AG04450 (cell line): ENCODE measurements around a stretch of chr1.

GRCh38 chr1:228130900-228131495 is 9.1 kb upstream of the GUK1 start:
- CAGE, long polyA plus RNA = no peak
- RRBS = no CpG with 5 or more reads among the region's 16 CpGs

- CAGE, long polyA plus RNA = no peak
- RRBS = no CpG with 5 or more reads among the region's 7 CpGs
Observed at GRCh38 chr1:228154188-228154547, 4.4 kb downstream of the GJC2 start.

DNA sequence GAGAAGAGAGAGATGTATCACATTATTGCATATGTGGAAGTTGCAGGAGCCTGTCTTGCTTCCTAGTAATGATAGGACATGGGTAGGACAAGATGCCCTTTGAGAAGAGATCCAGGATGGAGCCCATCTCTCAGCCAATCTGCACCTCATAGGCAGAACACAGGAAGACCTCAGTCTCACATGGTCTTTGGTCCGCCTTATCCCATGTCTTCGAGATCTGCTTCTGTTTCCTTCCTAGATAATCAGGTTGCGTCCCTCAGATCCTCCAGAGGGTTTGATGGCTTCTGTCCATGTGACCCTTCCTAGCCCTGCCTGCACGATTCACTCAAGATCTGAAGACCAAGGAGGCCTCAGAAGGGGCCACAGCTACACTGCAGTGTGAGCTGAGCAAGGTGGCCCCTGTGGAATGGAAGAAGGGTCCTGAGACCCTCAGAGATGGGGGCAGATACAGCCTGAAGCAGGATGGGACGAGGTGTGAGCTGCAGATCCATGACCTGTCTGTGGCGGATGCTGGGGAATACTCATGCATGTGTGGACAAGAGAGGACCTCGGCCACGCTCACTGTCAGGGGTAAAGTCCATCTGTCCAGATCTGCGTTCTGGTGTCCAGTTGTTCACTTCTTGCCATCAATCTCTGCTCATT is 90.4 kb downstream of the OBSCN start:
- CAGE, long polyA plus RNA = no peak
- RRBS = no CpG with 5 or more reads among the region's 9 CpGs

GRCh38 chr1:228358194-228358839 is 48.3 kb downstream of the TRIM11 start:
- CAGE, long polyA plus RNA = no peak
- RRBS = no CpG with 5 or more reads among the region's 4 CpGs

DNA sequence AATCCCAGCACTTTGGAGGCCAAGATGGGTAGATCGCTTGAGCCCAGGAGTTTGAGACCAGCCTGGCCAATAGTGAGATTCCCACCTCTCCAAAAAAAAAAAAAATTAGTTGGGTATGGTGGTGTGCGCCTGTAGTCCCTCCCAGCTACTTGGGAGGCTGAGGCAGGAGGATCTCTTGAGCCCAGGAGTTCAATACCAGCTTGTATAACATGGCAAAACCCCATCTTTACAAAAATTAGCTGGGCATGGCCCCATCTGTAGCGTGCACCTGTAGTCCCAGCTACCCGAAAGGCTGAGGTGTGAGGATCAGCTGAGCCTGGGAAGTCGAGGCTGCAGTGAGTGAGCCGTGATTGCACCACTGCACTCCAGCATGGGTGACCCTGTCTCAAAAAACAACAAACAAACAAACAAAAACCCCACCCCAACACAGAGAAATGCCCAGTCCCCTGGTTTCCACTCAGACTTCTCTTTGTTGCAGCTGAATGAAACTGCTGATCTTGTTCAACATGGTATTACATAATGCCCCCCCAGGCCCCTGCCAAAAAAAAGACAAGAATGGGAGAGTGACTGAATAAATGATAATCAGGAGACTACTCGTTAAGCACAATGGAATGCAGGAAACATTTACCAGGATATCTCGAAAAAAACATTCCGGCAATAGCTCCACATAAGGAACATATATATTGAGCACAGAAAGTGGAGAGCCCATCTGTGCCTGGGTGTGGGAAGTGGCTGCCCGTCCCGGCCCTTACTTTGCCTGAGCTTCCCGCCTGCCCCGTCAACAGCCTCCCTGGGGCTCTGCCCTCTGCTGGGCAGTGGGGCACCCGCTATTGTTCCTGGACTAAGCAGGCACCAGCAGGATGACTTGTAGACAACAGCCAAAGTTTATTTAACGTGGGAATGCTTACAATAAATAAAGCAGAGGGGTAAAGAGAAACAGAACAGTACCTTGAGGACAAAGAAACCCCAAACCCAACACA is 13.5 kb downstream of the TRIM11 start:
- CAGE, long polyA plus RNA = no peak
- RRBS = 39% methylated on average over 3 of the region's 15 CpGs

- CAGE, long polyA plus RNA = no peak
- RRBS = no CpG with 5 or more reads among the region's 18 CpGs
Observed at GRCh38 chr1:228458238-228458442, 237 bp downstream of the H2BC26 start.

GRCh38 chr1:228851940-228852566 is 116.8 kb downstream of the RHOU start:
- CAGE, long polyA plus RNA = no peak
- RRBS = no CpG with 5 or more reads among the region's 9 CpGs

DNA sequence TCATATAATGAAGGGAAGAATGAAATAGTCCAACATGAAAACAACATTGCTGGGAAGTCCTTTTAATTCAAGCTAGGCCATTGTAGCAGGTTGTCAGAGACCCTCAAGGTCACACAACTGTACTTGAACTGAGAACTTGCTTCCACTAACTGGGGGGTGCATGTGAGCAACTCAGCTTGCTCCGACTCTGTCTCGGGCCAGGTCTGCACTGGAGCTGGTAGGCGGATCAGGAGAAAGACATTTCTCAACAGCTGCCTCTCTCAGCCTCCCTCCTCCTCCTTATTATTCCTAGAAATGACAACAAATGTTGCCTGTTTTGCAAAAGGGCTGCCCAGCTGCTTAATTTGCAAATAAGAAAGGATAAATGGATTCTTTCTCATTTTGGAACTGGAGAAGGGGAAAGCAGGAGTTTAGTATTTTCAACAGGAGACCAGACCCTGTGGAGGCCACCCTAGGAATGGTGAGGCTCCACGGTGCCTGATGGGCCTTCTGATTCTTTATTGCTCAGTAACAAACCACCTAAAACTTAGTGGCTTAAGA is 140.5 kb downstream of the RHOU start:
- CAGE, long polyA plus RNA = no peak
- RRBS = no CpG with 5 or more reads among the region's 4 CpGs

DNA sequence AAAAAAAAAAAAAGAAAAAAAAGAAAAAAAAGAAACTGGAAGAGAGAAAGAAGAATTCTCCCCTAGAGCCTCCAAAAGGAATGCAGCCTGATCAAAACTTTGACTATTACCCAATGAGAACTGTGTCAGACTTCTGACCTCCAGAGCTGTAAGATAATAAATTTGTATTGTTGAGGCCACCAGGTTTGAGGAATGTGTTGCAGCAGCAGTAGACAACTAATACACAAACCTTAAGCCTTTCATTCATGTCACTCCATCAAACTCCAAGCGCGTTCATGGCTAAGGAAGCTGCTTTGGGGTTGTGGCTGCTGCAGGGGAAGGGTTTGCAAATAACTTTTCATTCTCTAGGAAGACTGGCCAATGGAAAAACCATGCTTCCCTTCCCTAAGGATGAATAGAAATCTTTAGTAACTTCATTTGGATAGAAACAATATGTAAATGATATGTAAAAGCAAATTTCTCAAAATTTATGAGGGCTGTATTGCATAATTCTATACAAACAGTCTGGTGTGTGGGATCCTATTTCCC is 170.4 kb downstream of the RHOU start:
- CAGE, long polyA plus RNA = no peak
- RRBS = no CpG with 5 or more reads among the region's 2 CpGs

DNA sequence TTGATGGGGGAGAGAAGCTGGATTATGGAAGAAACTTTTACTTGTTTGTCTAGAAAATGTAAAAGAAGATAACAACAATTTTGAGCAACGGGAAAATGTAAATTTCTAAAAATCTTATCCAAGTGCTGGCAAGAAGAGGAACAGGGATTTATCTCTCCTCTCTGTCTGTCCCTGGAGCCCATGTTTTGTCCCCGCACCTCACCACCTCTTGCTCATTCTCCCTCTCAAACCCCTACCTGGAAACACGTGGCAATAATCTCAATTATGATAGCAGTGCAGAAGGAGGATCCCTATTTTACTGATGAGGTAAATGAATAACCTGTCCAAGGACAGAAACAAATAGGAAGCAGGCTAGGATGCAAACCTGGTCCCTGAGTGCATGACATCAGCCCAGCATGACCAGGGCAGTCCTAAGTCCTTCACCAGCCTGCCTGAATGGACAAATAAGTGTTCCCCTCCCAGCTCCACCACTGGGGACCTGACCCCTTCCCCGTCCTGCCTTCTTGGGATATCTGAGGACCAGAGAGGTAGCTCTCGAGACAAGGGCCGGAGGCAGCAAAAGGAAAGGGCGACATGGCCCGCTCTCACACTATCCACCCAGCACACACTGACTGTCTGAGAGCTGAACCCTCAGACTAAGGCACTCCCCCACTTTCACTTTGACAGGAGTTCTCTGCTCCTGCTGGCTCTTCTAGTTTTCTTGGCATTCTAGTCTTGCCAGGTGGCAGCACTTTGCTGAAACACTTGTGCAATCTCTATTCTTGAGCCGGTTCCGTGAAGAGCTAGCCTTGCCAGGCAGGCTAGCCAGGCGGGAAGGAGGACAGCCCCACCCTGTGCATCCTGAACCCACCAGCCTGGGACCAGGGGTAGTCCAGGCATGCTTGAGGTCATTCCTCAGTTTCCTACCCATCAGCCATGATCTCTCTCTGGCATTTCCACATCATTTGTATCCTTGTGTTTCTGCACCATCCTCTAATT is 251.3 kb upstream of the RAB4A start:
- CAGE, long polyA plus RNA = no peak
- RRBS = no CpG with 5 or more reads among the region's 11 CpGs

DNA sequence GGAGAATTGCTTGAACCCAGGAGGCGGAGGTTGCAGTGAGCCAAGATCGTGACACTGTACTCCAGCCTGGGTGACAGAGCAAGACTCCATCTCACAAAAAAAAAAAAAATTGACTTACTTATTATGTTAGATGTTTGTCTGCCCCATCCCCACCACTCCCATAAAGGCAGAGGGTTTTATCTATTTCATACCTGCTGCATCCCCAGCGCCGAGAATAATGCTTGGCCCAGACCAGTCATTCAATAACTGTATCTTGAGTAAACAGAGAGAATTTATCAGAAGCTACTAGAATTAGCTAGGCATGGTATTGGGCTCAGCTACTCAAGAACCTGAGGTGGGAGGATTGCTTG is 179.6 kb upstream of the RAB4A start:
- CAGE, long polyA plus RNA = no peak
- RRBS = no CpG with 5 or more reads among the region's 4 CpGs

DNA sequence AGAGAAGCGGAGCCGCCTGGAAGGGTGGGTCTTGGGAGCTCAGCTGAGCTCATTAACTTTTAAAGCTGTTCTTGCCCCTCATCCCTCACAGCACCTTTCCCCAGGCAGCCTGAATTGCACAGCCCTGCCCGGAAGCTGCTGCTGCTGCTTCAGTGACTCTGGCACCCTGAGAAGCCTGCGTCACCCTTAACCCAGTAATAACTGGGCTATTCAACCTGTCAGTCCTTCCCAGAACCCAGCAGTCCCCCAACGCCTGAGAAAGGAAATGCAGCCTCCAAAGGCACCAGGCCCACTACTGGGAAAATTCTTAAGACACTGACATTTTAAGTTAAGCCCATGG is 162.0 kb upstream of the RAB4A start:
- CAGE, long polyA plus RNA = no peak
- RRBS = no CpG with 5 or more reads among the region's 5 CpGs

- CAGE, long polyA plus RNA = no peak
- RRBS = no CpG with 5 or more reads among the region's 16 CpGs
Observed at GRCh38 chr1:229124538-229125469, 146.1 kb upstream of the RAB4A start.

- CAGE, long polyA plus RNA = no peak
- RRBS = no CpG with 5 or more reads among the region's 7 CpGs
Observed at GRCh38 chr1:229269505-229270136, 1.3 kb upstream of the RAB4A start.

DNA sequence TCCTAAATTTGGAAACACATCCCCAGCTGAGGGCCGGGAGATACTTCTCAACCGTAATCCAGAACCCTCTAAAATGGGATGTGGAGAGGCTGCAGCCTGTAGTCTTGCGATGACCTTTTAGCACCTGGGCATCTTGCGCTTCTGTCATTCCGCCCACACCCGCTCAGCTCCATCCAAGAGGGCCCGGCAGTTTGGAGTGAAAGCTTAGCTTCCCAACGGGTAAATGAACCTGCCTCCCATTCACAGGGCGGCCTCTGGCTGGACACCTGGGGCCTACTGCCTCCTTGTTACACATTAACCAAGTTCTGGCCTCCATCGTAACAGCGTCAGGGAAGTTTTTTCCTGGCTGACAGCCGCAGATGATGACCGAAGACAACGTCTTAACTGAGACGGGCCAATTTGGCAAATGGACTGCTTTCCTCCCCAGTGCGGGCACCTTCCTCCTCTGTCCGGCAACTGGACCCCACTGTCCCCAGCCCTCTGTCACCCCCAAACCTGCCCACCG is 462 bp upstream of the RAB4A start:
- CAGE, long polyA plus RNA = no peak
- RRBS = no CpG with 5 or more reads among the region's 18 CpGs

DNA sequence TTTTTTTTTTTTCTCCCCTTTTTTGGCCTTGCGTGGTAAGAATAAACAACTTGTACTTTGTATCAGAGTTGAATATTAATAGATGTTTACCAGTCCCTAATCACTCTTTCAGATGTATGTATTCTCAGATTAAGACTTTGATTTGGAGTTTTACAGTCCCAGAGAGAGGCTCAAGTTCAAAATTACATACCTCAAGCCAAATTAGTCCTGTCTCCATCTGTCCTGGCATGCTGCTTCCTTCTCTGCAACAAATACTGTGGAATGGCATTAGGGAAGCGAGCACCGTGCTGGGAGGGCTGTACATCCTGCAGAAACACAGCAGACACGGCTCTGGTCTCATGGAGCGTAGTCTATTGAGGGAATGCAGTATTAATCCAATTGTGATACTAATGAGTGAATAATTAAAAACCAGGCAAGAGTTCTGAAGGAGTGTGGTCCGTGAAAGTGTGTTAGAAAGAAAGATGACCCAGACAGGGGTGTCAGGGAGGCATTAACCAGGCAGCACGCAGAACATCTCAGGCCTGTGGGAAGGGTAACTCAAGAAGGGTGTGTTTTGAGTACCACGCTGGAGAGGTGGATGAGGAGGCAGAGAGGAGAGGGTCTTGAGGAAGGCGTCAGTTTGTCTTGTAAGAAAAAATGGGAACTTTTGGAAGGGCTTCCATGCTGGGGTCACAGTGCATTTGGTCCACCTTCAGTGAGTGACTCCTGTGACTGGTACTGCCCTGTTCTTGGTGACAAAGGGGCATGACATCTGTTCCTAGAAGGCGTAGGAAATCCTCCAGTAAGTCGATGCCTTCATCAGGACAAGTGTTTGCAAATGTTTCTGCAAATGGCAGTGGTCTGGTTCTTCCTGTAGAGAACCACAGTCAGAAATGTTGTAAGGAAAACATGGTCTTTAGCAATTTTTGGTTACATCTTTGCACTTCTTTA is 1.5 kb downstream of the RAB4A start:
- CAGE, long polyA plus RNA = no peak
- RRBS = no CpG with 5 or more reads among the region's 11 CpGs

- CAGE, long polyA plus RNA = no peak
- RRBS = no CpG with 5 or more reads among the region's 2 CpGs
Observed at GRCh38 chr1:229291143-229291650, 20.3 kb downstream of the RAB4A start.

GRCh38 chr1:229298863-229299629 is 28.1 kb downstream of the RAB4A start:
- CAGE, long polyA plus RNA = no peak
- RRBS = no CpG with 5 or more reads among the region's 7 CpGs

DNA sequence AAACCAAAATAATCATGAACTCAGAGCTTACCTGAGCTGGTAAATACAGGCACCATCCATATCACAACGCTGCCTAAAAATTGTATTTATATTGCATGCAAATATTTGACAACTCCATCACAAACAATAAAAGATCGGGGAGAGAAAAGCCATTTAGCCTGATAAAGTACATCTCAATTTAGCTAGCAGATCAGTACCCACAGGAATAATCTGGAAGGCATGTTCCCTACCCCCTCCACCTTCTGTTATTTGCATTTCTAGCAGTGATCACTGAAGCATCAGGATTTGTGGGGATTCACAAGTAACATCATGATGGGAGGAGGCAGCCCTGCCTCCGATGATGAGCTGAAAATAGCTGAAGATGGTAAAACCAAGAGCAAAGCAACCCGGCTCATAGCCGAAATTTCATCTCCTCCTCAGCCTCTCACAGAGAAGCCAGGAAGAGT is 2.5 kb downstream of the CCSAP start:
- CAGE, long polyA plus RNA = no peak
- RRBS = no CpG with 5 or more reads among the region's 5 CpGs

- CAGE, long polyA plus RNA = no peak
- RRBS = 19% methylated on average over 2 of the region's 11 CpGs
Observed at GRCh38 chr1:229370375-229371069, 27.7 kb upstream of the CCSAP start.